ENCODE measurements around the gene CEBPB.

- PRO-cap: no peak
These were observed 22.4 kb downstream of the SPATA2 start for GRCh38 chr20:49892668-49893528.

DNA sequence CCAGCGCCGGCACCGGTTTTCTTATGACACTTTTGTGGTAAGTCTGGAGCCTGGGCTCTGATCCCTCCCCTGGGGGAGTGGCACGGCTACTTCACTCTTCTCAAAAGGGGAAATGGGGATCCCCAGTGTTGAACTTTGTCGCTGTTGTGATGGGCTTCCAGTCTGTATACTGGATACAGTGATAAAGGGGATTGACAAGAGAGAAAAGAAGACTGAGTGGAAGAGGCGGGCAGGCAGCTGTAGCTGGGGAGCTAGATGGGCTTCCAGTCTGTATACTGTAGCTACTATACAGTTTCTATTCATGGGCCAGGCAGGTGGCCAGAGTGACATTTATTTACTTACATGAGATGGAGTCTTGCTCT is 13.1 kb downstream of the RNF114 start:
- PRO-cap: no peak

DNA sequence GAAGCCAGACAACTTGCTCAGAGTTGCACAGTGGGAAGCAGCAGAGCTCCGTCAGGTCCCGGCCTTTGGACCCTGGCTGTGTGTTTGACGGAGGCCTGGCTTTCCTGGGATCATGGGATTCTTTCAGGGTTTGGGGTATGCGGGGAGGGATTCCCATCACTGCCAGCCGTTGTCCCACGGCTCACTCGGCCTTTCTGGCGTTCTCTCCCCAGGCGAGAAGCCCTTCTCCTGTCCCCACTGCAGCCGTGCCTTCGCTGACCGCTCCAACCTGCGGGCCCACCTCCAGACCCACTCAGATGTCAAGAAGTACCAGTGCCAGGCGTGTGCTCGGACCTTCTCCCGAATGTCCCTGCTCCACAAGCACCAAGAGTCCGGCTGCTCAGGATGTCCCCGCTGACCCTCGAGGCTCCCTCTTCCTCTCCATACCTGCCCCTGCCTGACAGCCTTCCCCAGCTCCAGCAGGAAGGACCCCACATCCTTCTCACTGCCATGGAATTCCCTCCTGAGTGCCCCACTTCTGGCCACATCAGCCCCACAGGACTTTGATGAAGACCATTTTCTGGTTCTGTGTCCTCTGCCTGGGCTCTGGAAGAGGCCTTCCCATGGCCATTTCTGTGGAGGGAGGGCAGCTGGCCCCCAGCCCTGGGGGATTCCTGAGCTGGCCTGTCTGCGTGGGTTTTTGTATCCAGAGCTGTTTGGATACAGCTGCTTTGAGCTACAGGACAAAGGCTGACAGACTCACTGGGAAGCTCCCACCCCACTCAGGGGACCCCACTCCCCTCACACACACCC is 5.1 kb downstream of the SNAI1 start:
- PRO-cap: no peak

GRCh38 chr20:50129913-50130443 is 17.0 kb upstream of the UBE2V1 start:
- PRO-cap: no peak

GRCh38 chr20:50186190-50186607 is 4.4 kb upstream of the CEBPB start:
- PRO-cap: no peak

DNA sequence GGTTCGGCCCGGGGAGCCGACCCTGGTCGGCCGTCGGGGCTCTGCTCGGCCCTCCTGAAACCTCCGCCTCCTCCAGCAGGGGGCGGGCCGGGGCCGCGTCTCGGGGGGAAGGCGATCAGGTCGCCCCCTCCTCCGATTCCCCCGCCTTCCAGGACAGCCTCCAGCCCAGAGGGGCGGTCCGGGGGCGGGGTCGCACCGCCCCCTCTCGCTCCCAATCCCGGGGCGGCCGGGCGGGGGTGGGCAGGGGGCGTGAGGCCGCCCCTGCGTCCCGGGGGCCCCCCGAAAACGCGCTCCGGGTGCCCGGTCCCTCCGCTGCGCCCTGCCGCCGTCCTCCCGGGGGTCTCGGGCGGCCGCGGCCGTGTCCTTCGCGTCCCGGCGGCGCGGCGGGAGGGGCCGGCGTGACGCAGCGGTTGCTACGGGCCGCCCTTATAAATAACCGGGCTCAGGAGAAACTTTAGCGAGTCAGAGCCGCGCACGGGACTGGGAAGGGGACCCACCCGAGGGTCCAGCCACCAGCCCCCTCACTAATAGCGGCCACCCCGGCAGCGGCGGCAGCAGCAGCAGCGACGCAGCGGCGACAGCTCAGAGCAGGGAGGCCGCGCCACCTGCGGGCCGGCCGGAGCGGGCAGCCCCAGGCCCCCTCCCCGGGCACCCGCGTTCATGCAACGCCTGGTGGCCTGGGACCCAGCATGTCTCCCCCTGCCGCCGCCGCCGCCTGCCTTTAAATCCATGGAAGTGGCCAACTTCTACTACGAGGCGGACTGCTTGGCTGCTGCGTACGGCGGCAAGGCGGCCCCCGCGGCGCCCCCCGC is at the start of gene CEBPB:
Gene CEBPB (plus strand): TSS at position 457 of the 812 bp plus-strand sequence.
- PRO-cap: bidirectional peak, plus-strand start at position 463 of the sequence, minus-strand start at position 354 of the sequence

DNA sequence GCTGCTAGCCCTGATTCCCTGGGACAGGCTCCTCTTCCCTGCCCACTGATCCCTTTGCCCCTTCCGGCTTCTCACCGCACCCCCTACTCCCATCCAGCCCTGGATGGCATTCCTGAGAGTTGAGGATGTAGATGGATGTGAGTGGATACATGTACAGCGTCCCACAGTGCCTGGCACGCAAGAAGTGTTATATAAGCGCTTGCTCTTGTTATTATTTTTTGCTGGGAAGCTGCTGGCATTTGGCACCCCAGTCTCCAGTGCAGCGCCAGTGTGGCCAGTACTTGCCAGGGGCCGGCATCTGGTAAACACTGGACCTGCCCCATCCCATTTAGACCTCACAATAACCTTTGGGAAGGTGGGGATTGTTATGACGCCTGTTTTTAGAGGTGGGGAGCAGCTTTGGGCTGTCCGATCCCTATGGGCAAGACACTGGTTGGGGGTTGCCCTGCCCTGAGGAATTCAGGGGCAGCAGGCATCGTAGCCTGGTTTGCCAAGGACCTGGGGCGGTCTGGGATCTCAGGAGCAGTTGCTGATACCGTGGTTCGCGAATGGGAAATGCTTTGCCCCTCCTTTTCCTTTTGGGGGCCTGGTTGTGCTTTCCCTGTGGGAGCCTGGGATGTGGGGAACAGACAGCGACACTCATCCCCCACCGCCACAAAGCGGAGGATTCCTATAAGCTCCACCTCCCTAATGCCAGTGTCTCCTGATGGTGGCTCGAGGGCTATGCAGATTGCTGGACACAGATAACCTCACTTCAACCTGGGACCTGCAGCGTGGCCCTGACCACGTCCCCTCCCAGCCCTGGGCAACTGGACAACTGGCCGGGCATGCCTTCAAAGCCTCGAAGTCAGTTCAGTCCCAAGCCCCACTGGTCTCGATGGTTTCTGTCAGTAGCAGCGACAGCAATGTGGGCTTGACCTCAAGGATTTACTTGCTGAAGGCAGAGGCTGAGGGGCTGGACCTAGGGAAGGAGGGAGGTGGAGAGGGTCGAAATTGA is 3.1 kb downstream of the CEBPB start:
- PRO-cap: no peak

GRCh38 chr20:50267910-50268349 is 77.3 kb downstream of the CEBPB start:
- PRO-cap: no peak

- PRO-cap: no peak
These were observed 80.0 kb downstream of the CEBPB start for GRCh38 chr20:50270612-50271020.

- PRO-cap: no peak
These were observed 80.7 kb downstream of the CEBPB start for GRCh38 chr20:50271021-50272072.

GRCh38 chr20:50284521-50285121 is 94.0 kb downstream of the CEBPB start:
- PRO-cap: no peak

DNA sequence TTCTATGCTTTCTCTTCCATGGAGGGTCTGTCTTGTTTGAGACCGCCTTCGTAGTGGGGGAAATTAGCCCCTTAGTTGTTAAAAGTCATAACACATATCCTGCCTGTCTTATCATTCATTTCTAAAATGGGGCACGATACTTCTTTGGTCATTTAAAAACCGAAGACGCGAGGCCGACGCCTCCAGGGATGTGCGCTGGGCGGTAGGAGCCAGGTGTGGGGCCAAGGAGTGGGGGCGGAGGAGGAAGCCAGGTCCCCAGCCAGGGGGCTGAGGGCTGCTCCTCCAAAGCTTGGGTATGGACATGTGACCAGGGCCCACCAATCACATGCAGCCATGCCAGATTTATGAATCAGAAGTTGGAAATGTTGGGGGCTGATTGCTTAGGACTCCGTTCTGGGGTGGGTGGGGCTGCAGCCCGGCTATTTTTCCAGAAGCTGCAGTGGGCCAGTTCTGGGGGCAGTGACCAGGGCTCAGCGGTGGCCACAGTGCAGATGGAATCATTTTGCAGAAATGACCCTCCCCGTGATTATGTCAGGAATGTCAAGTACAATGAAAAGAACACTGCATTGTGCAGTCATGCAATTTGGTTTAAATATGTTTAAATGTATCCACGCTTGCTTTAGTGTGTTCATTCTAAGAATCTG is 95.9 kb downstream of the CEBPB start:
- PRO-cap: no peak

DNA sequence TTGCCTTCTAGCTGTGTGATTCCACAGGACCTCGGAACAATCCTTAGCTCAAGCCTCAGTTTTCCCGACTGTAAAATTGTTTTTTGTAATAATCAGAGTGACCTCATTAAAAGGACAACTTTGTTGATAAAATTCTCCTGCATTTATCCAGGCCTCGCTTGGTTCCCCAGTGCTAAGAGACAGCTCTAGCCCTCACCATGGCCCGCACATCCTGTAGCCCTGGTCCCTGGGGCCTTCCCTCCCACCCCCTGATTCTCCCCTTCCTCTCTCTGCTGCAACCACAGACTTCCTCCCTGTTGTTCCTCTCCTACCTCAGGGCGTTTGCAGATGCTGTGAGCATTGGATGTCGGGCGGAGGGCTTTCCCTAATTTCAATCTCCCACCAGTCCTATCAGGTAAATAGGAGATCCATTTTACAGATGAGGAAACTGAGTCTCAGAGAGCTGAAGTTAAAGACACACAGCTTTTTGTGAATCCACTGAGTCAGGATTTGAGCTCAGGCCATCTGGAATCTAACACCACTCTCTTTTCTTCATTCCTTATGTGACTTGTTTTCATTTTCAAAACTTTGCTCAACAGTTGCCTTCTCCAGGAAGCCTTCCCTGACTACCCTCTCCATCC is 106.9 kb downstream of the CEBPB start:
- PRO-cap: no peak

DNA sequence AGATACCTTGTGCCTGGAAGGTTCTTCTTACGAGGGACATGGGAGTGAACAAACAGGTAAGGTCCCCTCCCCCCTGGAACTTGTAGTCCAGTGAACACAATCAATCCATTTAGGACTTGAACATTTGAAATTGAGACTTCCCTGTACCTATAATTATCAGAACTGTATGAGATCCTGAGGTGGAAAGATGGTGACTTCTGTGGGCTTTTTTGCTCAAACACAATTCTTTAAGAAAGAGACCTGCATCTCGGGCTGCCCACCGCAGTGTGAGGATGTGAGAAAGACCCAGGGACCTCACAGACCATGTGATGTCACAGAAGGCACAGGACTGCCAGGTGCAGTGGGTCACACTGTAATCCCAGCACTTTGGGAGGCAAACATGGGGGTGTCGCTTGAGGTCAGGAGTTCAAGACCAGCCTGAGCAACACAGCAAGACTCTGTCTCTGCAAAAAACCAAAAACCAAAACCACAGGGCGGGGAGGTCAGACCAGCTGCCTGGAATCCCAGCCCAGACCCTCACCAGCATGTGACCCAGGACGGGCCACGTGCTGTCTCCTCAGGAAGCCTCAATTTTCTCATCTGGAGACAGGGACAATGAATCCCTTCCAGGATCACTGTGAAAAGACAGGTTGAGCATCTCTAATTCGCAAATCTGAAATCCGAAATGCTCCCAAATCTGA is 159.7 kb upstream of the PTPN1 start:
- PRO-cap: no peak

GRCh38 chr20:50389160-50389850 is 120.9 kb upstream of the PTPN1 start:
- PRO-cap: no peak

GRCh38 chr20:50394428-50395098 is 115.6 kb upstream of the PTPN1 start:
- PRO-cap: no peak

DNA sequence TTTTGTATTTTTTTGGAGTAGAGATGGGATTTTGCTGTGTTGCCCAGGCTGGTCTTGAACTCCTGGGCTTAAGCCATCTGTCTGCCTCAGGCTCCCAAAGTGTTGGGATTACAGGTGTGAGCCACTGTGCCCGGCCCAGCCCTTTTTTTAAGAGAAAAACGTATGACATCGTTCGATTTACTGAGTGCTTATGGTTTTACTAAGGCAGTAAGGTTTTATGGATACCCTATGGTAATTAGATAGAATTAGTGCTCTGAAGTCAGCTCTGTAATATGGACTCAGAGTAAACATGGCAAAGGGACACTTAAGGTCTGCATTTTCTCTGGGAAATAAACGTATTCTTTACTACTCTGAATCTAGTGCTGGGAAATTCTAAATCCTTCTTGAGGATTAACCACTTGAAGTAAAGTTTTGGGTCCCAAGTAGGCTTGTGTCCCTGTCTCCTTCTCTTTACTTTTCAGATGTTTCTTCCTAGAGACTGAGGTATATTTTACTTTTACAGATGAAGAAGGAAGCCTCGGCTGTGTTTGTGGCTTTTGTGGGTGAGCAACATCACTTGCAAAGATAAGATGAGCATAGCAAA is 7.3 kb downstream of the PTPN1 start:
- PRO-cap: no peak

DNA sequence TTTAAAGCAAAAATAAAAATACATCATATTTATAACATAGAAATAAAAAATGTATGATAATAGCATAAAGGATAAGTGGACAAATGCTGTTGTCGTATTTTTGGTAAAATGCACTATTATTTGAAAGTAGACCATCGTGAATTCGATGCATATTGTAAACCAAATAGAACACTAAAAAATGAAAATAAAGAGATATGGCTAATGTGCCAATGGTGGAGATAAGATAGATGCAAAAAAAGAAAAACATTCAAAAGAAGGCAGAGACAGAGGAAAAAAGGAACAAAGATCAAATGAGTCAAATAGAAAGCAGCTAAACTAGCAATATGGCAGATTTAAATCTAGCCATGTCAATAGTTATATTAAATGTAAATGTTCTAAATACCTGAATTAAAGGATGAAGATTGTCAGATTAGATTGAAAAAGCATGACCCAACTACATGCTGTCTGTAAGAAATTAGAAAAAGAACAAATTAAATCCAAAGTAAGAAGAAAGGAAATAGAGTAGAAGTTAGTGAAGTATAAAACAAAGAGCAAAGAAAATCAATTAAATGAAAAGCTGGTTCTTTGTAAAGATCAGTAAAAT is 44.5 kb downstream of the PTPN1 start:
- PRO-cap: no peak

- PRO-cap: no peak
These were observed 51.3 kb downstream of the PTPN1 start for GRCh38 chr20:50561166-50562109.

DNA sequence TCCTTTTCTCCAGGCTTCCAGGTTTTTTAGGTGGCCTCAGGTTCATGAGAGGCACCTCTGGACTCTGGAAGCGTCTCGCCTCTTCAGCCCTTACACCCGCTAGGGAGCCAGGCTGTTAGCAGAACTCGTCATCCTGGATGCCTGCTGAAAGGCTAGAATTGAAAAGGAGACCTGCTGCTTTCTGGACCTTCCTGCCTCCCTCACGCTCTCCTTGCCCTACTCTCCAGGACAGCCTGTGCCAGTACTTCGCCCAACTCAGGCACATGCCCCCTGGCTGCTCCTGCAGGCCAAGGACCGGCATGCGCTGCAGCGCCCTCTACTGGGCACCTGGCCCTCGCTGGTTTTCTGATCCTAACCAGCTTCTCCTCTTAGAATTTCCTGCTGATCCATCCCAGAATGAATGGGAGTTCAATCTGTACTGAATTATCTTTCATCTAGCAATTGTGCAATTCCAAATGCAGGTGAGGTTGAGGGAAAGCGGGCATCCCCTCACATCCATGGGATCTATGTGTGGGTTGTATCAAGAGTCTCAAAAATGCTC is 77.9 kb downstream of the PTPN1 start:
- PRO-cap: no peak